AG09309 (cell line): Measurements from ENCODE around the genes ARHGEF1, GSK3A, PAFAH1B3, CXCL17 and PSG1.

DNA sequence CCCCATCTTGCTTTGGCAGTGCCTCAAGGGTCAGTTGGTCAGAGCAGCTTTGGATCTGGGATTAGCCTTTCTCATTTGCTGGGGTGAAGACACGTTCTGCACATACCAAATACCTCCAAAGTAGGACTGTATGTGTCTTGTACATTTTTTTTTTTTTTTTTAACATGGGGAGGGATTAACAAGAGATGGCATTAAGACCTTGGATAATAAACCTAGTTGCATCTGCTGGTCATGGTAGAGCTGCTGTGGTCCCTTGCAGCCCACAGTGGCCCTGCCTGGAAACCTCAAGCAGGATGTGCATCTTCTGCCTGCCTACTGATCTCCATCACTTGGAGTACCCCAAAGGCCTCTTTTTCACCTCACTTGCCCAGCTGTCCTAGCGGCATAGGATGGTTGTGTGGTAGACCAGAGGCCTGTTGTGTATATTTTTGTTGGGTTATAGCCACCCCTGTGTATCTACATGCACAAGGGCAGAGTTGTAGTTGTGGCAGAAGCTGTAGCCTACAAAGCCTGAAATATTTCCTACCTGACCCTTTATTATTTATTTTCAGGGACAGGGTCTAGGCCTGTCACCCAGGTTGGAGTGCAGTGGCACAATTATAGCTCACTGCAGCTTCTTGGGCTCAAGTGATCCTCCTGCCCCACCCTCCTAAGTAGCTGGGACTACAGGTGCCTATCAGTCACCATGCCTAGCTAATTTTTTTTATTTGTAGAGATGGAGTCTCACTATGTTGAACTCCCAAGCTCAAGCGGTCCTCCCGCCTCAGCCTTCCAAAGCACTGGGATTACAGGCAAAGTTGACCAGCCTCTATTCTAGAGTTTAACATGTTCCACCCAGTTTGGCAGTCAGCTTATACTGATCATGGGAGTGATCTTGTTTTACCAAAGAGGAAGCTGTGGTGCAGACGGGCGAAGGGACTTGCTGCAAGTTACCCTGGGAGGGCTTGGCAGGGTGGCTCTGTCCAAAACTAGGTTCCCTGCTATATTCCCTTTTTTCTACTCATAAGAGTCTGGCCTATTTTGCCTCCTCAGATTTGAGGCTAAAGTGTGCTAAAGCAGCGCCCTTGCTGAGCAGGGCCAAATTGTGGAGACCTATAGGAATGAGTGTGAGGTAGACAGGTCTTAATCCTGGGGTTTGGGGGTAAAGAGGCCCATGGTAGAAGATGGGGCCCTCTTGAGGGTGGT lies 2.8 kb downstream of the RPS19 start:
- RRBS: no CpG with 5 or more reads among the region's 7 CpGs

DNA sequence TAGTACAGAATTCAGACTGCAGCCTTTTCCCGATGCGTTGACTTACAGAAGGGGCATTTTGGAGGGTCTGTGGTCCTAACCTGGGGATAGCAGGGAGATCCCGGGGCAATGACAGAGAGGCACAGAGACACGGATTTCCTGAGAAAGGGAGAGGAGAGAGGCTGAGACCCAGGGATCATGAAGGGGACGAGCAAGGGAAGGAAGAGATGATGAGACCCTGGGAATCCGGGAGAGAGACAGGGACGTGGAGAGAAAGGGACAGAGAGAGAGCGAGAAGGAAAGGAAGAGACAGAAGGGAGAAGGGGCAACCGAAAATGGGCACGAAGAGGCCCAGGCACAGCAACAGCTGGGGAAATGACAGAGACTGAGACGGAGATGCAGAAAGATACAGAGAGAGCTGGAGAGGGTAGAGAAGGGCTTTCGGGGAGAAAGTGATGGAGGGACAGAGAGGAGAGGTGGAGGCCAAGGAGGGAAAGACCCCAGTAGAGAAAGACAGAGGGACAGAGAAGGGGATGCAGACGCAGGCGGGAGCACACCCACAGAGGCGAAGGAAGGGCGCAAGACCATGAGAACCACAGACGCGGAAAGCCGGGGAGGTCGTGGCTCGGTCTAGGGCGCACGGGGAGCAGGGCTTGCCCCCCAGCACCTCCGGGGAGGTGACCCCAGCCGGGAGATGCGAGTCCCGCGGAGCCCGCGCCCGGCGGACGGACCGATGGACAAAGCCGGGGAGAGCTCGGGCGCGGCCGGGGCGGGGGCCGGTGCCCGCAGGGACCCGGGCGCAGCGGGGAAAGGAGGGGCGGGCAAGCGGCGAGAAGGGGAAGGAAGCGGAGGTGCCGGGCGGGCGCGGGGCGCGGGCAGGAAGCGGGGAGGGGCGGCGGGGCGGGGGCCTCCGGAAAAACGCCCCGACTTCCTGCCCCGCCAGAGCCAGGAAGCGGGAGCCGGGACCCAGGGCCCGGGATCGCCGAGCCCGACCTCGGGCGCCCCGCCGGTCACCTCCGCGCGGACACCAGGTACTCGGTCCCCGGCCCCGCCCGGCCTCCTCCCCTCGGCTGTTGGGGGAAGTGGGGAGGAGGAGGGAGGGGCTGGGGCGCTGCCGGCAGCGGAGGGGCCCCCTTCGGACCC lies at the start of gene ARHGEF1:
Gene ARHGEF1, plus strand, starts transcription at position 905 of the 1,122 bp plus-strand sequence.
- RRBS: 3% methylated on average over 36 of the region's 85 CpGs

DNA sequence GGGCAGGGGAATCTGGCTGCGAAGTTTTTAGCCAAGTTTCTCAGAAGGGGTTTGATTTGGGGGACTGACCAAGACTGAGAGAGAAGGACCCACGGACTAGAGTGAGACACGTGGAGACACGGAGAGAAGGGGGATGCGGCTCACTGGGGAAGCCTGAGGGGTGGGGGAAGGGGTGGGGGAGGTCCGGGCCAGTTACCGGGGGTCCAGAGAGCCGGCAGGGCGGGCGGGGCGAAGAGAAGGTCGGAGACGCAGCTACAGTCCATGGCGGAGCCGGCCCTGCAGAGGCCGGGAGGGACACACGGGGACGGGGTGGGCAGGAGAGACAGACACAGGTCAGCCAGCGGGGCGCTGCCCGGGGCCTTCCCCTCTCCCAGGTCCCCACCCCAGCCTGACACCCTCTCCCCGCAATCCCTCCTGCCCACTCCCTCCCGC lies 15.6 kb downstream of the ERFL start:
- RRBS: 3% methylated on average over 15 of the region's 23 CpGs

- RRBS: 2% methylated on average over 21 of the region's 42 CpGs
Observed at GRCh38 chr19:42132973-42133480, 781 bp upstream of the POU2F2 start.

DNA sequence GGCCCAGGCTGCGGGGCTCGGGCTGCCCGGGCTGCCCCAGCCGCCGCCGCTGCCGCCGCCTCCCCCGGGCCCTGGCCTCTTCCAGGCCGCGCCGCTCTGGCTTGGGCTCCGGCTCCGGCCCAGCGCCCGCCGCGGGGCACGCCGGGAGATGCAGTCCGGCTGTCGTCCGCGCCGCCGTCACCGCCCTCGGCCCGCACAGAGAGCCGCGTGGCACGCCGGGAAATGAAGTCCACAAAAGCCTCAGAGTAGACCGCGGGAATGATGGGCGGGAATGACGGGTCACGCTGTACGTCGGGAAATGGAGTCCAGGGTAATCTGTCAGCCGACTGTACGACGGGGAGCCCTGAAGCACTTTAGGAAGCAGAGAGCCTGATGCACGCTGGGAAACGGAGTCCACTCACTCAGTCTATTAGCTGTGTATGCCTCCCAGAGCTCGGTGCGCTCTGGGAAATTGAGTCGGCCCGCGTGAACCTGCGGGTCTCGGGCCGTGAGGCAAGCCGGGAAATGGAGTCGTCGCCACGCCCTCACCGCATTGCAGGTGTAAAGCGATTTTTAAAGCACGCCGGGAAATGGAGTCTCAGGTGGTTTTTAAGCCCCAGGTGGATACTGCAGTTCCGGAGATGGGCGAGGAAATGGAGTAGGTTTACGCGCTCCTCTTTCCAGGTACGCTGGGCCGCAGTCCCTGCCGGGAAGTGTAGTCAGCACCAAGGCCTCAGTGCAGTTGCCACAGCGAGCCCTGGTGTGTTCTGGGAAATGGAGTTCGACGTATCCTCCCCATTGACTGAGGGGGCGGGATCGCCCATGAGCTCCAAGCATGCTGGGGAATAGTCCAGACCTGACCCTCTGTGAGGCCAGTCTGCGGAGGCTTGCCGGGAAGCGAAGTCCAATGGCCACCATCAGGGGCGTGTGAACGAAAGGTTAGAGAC lies at the start of gene GSK3A:
Gene GSK3A, minus strand, starts transcription at position 124 of the 926 bp plus-strand sequence.
- RRBS: 2% methylated on average over 38 of the region's 78 CpGs

GRCh38 chr19:42253105-42253206 lies 2.0 kb downstream of the ERF start:
- RRBS: no CpG with 5 or more reads among the region's 3 CpGs

DNA sequence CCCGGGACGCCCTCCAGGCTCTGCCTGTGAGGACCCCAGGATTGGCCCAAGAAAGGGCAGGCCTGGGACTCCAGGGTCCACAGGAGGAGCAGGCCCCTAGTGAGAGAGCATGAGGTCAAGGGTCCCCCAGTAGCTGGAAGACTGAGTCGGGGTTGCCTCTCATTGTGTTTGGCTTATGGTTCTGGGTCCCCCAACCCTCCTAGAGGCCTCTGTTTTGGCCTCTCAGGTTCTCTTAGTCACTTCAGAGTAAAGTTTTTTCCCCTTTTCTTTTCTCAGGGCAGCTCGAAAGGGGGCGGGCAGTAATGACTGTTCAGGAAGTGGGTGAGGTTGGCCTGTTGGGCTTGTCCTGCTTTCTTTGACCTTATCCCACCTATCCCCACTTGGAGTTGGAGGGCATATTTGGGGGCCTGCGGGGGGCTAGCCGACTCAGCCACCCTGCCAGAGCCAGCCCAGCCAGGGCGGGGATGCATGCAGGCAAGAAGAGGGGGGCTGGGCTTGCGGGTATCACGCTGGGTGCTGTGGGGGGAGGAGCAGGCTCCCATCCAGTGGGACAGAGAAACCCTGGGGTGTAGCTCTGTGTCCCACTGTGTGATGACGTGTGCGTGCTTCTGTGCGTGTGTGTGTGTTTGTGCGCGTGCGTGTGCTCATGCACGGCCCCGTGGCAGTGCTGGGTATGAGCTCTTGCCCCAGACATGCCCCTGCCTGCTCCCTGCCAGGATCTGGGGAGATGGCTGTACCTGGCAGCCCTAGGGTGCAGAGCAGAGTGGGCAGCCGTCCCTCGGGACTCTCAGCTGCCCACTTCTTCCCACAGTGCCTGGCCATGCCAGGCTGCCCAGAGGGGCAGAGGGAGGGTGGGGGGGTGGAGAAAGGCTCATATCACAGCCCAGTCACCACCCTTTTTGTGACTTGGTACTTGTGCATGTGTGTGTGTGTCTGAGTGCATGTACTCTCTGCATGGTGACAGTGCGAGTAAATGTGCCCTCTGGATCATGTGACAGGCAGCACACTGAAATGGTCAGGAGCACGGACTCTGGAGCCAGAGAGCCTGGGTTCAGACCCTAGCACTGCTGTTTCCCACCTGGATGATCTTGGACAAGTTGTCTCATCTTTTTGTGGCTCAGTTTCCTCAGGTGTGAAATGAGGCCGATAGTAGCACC lies 1.6 kb downstream of the CIC start:
- RRBS: no CpG with 5 or more reads among the region's 23 CpGs

- RRBS: 1% methylated on average over 11 of the region's 60 CpGs
Observed at GRCh38 chr19:42283083-42283962, 14.3 kb downstream of the CIC start.

DNA sequence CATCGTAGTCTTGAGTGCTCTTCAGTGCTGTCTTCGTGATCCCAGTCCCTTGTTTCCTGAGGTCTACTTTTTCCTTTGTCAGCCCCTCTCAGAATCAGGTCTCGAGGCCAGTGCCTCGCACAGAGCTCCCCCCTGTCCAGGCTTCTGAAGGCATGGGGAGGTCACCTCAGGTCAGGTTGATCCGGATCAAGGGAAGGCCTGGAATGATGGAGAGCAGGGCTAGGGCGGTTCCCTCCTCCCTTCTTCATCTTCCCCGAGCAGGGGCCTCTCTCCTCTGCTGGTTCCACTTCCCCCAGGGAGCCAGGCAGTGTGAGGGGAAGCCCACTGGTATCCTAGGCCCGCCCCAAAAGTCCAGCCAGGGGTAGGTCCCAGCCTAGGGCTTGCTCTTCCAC lies 16.4 kb downstream of the CIC start:
- RRBS: no CpG with 5 or more reads among the region's 8 CpGs

GRCh38 chr19:42302235-42303092 lies at the start of gene PAFAH1B3:
PAFAH1B3 (minus strand) TSS chr19:42302624.
- RRBS: 2% methylated on average over 23 of the region's 61 CpGs

- RRBS: no CpG with 5 or more reads among the region's 8 CpGs
Observed at GRCh38 chr19:42419211-42419770, 7.9 kb downstream of the LIPE start.

DNA sequence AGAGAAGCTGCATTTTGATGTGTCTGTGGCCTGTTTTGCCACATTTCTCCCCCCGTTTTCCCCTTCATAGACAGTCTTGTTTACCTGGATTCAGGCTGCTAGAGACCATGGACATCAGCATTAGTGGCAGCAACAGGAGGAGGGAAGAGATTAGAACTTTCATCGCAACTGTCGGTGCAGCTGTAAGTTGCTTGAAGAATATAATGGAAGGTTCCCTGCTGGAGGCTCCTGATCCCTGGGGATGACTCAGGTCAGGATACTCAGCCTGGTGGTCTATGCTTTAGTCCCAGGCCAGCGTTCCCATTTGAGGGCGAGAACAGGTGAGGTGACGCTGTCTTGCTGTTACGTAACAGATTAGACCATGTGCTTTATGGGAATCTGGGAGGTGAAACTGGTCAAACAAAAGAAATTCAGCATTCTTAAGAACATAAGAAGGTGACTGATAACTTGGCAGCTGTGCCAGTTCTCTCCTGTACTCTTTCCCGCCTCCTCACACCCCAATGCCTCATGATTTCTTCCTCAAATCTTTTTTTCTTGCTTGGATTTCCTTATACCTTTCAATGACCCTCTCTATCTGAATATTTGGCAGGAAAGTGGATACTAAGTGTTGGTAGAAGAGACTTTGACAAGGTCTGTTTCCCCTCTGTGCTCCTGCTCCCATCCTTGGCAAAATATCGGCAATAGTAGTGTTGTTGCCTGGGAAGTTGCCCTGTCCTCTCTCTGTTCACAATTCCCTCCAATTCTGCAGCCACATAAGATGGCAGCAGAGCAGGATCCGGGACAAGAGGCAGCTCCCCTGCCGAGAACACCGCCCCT lies at the start of gene CXCL17:
Gene CXCL17, minus strand, starts transcription at position 277 of the 816 bp plus-strand sequence.
- RRBS: no CpG with 5 or more reads among the region's 12 CpGs

DNA sequence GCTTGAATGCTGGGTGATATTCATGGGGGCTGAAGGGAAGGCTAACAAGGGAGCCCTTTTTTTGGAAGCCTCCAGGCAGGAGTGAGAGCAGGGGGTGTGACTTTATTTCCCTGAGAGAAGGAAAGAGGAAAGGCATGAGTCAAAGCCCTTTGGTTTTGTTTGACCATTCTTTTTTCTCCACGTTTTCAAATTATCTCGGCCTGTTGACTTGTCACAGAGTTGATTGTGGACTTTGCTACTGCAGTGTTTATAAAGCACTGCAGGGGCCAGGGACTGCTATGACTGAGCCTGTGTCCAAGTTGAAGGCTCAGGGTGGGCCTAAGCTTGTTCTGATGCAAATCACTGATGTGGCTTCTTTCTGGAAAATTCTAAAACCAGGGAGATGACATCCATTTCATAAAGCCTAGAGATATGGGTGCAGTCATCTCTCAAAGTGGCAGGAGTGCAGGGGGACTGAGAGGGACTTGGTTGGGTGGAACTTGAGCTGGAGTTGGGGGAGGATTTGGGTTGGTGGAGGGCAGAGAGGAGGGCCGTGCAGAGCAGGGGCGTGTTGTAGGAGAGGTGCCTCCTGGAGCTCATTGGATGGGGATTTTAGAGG lies 1.2 kb upstream of the CXCL17 start:
- RRBS: no CpG with 5 or more reads among the region's 4 CpGs

DNA sequence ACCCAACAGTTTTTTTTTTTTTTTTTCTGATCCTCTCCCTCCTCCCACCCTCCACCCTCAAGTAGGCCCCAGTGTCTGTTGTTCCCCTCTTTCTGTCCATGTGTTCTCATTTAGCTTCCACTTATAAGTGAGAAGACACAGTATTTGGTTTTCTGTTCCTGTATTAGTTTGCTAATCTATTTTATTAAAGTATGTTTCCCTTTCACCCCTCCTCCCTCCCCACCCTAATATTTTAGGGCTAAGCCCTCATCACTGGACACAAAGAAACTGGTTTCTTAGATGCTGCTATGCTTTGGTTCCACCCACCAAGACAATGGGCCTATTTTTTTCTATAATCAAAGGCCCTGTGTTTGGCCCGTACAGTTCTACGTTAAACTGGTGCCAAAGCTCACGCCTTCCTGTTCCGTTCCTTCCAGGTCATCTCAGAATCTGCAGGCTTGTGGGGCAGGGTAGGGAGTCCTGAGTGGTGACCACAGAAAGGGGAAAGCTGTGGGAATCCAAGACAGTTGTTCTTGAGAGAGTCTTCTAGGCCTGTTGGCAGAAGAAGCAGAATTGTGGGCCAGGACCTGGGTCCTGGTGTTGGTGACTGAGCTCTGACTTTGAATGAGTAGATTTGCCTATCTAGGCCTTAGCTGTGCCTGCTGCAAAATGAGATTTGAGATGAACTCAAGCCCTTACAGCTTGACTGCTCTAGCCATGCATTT lies 18.9 kb upstream of the CXCL17 start:
- RRBS: no CpG with 5 or more reads among the region's 4 CpGs

GRCh38 chr19:42879468-42879928 lies at the start of gene PSG1:
PSG1 (minus strand) TSS chr19:42879713.
- RRBS: no CpG with 5 or more reads among the region's 3 CpGs

DNA sequence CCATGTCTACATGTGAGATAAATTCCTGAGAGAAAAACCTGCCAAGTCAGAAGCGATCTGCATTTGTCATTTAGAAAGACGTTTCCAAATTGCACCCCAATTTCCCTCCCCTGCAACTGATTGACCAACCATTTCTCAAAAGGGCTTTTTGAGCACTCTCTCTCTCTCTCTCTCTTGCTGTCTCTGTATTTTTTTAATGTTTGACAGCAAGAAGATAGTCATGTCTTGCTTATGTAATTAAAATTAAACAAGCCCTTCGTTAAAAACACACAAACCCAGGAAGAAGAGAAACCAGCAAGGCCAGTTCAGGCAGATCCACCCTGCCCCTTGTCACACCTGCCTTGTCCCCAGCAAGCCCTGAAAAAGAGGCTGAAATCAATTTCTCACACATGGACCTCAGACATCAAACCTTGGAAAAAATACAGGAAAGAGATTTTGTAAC lies 9.8 kb downstream of the LYPD3 start:
- RRBS: no CpG with 5 or more reads among the region's 3 CpGs

- RRBS: no CpG with 5 or more reads among the region's 1 CpG
Observed at GRCh38 chr19:43469089-43469606, 3.7 kb upstream of the LYPD3 start.

GRCh38 chr19:43486671-43486959 lies 17.9 kb downstream of the PHLDB3 start:
- RRBS: no CpG with 5 or more reads among the region's 5 CpGs

GRCh38 chr19:43496807-43497448 lies 7.6 kb downstream of the PHLDB3 start:
- RRBS: no CpG with 5 or more reads among the region's 9 CpGs

DNA sequence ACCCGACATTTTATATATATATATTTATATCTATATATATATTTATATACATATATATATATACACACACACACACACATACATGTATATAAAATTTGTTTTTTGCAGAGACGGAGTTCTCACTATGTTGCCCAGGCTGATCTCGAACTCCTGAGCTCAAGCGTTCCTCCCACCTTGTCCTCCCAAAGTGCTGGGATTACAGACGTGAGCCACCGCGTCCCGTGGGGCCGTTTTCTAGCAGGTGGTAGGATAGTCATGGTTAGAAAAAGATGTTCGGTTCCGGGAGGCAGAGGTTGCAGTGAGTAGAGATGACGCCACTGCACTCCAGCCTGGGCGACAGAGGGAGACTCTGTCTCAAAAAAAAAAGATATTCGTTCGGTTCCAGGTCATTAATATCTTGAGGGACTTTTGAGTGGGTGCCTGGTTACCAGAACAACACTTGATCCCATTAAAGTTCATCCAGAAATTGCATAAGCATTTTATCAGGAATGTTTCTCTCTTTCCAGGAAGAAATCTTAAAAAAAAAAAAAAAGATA lies 771 bp upstream of the ETHE1 start:
- RRBS: no CpG with 5 or more reads among the region's 15 CpGs